Neural progenitor cell (in vitro differentiated cells): Measurements from ENCODE around the genes RRH, ALPK1, LARP7 and ANK2.

DNA sequence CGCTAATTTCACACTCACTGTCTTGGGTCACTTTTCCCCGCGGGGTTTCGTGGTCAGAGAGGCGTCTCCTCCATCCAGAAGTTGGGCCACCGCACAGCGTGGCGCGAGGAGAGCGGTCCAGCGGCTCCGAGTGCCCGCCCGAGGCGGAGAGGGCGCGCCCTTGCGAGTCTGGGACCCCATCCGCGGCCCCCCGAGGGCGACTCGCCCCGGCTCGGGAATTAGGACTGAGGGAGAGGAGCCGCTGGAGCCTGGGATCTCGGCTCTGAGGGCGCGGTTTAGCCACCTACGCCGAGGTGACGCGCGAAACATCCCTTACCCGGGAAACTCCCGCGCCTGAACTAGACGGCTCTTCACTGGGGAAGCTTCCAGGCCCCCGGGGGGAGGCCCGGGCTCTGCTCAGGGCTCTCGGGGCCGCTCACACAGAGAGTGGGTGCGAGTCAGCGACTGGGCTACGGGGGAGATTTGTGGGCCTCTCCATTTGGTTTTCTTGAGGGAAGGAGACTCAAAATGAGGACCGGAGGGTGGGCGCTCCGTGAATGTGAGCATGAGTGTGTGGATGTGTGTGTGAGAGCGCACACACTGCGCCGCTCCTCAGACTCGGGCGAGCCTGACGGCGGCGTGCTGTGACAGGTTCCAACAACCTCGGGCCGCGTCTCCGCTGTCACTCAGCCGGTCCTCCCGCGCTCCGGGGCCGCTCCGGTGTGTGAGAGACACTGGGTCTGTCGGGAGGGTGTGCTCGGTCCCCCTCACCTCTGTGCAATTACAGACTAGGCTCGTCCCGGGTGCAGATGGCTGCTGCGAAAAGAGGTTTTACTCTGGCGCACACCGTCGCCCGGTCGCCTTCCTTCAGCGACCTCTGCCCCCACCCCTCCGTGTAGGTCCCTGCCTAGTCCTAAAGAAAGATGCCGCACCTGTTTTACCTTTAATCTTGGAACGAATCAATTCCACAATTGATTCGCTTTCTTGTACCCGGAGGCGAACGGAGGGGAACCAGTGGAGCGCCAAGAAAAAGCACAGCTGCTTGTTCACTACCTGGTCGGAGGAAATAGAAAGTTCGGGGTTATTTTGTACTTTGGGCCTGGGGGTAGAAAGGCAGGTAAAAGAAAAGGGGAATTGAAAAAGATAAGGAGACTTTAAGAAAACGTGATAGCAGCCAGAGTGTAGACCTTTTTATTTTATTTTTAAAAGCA, 885 bp downstream of the NPNT start:
- RAMPAGE, long total RNA, result no peak

- RAMPAGE, long total RNA, result no peak
Observed at GRCh38 chr4:108730548-108731020, 32.3 kb downstream of the ETNPPL start.

DNA sequence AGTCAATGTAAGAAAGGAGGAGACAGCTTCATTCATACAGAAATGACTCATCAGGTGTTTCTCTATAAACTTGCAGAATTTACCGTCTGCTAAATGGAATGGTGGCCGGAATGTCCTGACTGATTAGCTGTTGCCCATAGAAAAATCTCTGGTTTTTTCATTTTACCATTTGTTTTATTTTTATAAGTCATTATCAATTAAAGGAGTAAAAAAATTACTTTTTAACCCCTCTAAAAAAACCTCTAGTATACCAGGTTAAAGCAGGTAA, 115.1 kb upstream of the ETNPPL start:
- RAMPAGE, long total RNA, result no peak

DNA sequence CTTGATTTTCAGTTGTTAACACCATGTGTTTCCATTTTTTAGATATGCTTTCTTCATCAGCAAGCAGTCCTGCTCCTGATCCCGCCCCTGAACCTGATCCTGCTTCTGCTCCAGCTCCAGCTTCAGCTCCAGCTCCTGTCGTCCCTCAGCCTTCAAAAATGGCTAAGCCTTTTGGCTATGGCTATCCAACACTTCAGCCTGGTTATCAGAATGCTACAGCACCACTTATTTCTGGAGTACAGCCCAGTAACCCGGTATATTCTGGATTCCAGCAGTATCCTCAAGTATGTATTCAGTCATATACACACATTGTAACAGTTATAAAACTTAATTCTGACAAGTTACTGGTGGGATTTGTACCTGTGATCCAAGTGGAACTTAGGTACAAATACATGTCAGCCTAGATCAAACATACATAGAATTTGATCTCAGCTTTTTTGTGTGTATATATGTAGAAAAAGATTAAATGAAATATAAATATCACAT, 61.0 kb downstream of the SEC24B start:
- RAMPAGE, long total RNA, result no peak

- RAMPAGE, long total RNA, result no peak
Observed at GRCh38 chr4:109721880-109722705, 7.8 kb downstream of the PLA2G12A start.

DNA sequence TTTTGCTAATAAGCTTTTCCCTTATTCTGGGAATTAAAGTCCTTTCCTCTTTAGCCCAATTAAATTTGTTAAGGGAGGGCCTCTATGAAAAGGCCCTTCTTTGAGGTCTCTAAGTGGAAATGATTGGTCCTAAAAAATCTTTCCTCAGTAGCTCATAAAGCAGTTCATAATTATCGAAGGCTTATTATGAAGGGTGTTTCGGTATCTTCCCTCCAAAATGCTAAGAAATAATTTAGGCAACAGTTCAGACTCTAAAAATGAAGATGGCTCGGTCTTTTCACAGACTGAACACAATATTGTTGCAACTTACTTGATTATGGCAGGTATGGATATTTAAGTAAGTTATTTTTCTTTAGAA, at the start of gene RRH:
RRH (plus strand) TSS at position 162 of the 358 bp plus-strand sequence.
- RAMPAGE, long total RNA, result no peak

DNA sequence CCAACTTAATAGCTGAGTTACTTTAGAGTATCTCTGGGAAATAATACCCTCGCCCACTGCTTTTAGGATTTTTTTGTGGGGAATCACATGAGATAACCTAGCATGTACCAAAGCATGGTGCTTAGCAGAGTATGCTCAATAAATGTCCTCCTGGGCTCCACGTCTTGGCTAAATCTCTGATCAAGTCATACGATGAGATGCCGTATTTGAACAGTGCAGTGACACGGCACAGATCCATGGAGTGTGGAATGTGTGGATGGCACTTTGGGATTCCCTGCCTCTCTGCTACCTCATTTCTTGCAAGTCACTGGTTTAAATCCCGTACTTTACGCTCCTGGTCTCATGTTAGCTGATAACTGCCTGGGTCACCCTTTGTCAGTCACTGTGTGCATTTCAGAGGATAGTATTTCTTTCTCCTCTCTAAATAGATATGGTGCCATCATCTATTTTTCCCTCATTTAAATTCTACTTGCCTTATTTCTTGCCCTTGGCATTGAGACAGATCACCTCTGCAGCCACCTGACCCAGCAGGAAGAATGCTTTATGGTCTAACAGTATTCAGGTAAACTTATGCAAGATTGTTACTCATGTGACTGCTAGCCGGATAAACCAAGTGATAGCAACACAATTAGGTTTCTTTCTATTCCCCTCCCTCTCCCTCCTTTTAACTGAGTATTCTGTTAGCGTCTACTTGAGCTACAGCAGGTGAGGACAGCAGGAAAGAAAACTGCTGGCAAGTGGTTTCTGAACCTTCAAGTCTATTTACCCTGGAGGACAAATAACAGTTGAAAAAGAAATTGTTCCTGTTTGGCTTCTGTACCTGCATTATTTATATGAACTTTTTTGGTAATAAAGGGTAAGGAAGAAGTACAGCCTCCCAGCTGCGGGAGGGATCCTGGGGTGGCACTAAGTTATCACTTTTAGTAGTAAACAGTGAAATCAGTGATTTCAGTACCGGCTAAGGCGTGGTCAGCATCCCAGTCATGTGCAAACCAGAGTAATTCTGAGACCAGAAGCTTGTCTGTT, 2.9 kb downstream of the EGF start:
- RAMPAGE, long total RNA, result no peak

- RAMPAGE, long total RNA, result no peak
Observed at GRCh38 chr4:109973139-109973596, 60.5 kb downstream of the EGF start.

GRCh38 chr4:110055009-110055590, 142.4 kb downstream of the EGF start:
- RAMPAGE, long total RNA, result no peak

GRCh38 chr4:110066010-110066214, 132.5 kb downstream of the ELOVL6 start:
- RAMPAGE, long total RNA, result no peak

DNA sequence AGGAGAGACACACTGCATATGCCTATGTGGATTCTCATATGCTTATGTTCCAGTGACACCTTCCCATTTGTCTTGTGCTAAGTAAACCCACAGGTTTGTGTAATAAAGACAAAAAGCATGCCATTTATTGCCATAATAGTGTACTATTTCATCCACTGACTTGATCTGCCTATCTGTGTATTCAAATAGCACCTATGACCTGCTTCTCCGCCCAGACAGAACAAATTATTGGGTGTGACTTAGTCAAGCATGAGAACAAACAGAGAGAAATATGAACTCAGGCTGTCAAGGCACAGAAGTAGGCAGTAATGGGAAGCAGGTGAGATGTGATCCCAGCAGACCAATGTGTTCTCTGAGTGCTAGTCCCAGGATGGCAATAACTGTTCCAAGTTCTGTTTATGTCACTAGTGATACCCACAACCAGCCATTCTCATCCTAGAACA, 25.4 kb downstream of the ELOVL6 start:
- RAMPAGE, long total RNA, result no peak

- RAMPAGE, long total RNA, result no peak
Observed at GRCh38 chr4:110198163-110198278, 394 bp downstream of the ELOVL6 start.

DNA sequence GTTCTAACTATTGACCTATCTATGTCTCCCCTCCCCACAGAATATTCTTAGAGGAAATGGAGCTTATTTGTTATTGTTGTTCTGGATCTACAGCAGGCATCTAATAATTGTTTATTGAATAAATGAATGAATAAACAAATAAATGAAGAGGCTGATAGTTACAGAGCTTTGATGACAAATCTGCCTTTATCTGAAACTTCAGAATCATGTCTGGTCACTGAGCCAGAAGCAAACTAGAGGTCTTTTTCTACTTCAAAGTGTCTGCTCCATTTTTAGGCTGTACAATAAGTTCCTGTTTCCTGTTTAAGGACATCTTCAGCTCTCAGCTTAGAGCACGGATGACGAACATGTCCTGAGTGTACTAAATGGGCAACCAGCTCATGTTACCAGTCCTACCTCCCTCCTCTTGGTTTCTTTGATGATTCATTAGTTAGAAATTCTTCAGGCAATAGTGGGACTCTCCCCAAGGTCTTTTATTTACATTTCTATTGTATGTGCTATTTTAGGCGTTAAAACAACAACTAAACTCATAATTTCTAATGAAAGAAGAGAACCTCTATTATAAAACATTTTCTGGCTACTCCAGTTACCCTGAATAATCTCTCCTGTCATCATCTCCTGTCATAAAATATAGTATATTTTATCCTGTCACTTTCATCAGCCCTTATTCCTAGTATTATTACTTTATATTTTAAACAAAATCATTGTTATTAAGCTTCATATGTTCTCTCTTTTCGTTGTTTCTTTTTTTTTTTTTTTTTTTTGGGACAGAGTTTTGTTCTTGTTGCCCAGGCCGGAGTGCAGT, 58.0 kb downstream of the ENPEP start:
- RAMPAGE, long total RNA, result no peak

DNA sequence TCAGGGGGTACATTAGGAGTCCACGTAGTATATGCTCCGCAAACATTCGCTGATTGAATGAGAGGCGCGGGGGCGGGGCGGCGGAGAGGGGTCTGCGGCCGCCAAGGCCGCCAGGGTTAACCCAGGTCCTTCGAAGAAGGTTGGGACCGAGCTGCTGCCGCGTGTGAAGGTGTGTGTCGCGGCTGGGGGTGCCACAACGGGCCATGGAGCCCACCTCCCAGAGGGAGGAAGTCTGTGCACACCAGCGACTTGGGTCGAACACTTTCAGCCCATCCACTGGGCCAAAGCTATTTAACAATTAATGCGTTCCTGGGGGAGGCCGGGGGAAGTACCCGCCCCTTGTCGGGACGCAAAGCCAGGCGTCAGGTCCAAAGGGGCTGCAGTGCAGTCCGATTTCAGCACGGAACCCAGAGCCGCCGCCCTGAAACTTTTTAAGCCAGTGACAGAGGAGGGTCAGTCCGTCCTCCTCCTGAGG, 6.5 kb upstream of the PITX2 start:
- RAMPAGE, long total RNA, result no peak

DNA sequence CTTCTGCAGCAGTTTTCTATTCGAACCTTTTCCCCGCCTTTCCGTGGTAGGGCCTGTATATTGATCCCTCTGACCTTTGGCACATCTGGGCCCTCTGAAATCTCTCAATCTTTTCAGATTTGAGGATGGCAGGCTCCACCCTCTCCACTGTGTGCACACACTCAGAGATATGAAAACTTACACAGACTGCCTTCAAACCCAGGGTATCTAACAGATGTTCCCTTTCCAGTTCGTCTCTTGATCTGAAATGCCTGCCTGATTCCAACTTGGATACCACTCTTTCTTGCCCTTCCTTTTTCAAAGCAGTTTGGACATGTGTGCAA, 19.0 kb upstream of the PITX2 start:
- RAMPAGE, long total RNA, result no peak

GRCh38 chr4:112284869-112285351, 794 bp downstream of the TIFA start:
- RAMPAGE, long total RNA, result no peak

DNA sequence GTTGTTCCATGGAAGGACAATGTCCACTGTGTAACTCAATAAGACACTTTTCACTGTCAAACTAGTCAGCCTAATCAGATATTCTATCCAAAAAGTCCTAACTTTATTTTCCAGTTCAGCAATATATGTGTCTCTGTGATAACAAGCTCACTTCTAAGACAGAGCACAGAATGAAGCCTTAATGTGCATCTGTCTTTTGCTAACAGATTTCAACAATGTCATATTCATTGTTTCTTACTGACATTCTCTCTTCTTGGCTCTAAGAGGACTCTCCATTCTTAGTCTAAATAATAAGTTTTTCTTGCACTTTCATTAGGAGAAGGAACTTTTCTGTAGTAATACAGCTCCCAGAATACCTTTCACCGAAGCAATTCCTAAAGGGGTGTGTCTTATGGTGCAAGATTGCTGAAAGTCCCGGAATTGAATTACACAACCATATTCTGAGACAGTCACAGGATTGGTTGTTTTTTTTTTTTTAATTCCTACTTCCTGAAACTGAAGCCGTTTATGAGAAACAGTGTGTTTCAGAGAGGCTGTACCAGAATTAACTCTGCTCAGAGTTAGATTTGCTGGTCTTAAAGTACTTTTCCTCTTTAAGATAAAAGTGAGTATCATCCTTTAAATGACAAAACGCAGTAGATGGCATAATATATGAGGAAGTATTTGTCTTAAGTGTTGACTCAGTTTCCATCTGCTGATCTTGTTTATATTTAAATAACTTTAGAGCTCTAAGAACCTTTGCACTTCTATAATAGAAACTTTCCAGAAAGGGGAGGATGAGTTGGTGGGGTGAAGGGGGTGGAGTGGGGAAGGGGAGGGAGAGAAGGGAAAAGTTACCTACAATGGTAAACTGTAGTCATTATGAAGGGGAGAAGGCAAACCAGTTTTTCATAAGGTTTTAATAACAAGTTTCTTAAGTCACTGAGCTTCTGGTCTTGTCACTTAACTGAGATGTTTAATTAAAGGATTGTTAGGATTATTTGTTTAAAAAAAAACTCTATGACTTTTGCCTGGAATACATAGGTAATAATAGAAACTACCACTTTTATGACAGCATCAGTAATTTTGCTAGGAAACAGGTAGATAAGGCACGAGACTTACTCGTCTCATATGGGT, at the start of gene ALPK1:
ALPK1 (plus strand) TSS at position 504 of the 1,116 bp plus-strand sequence.
- RAMPAGE, long total RNA, result no peak

DNA sequence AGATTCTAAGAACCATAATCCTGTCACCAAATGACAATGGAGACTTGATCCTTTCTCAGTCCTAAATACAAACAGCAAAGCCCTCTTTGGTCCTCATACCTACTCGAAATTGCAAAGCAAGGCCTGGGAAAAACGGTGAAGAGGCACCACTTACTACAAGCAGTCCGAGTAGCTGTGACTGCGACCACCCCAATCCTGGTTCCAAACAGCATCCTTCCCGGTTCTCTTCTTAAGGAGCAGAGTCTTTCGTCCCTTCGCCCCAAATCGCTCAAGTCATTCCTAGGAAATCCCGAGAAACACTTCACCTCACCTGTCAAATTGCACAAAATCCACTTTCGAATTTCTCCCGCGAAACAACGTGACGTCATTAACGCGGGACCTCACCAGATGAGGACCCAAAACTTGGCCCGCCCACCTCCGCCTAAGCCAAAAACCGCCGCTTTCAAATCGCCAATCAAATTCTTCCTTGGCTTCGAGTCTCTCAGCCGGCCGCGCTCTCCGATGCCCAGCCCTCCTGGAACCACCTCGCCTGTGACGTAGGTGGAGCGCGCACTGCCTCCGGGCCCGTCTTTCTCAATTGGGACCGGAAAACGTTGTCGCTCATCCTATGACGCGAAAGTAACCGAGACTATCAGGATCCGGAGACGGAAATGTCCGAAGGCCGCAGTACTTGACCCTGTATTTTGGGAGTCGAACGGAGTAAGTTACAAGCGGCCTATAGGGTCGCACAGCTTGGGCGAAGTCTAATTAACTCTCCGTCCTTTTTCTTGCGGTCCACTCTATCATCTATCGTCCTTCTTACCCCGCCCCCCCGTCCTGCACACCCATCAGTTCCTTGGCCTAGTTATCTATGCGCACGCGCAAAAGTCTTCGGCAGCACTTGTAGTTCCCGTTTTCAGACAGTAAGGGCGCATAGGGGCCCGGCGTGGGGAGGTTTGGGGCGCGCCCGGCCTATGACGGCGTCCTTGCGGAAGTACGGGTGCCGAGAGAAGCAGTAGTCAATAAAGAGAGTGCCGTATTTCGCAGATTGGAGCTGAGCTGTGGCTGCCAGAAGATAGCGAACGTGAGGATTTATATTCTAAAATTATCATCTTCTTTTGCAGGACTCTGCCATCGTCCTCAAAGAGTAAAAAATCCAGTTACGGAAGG, at the start of gene LARP7:
LARP7 (plus strand) TSS at position 603 of the 1,149 bp plus-strand sequence.
- RAMPAGE, long total RNA, result start-site peak on the plus strand centred at position 578 of the sequence, 127 bp wide, 307 and 949 reads in 2 replicates; start-site peak on the plus strand centred at position 979 of the sequence, 103 bp wide, 46 and 242 reads in 2 replicates

DNA sequence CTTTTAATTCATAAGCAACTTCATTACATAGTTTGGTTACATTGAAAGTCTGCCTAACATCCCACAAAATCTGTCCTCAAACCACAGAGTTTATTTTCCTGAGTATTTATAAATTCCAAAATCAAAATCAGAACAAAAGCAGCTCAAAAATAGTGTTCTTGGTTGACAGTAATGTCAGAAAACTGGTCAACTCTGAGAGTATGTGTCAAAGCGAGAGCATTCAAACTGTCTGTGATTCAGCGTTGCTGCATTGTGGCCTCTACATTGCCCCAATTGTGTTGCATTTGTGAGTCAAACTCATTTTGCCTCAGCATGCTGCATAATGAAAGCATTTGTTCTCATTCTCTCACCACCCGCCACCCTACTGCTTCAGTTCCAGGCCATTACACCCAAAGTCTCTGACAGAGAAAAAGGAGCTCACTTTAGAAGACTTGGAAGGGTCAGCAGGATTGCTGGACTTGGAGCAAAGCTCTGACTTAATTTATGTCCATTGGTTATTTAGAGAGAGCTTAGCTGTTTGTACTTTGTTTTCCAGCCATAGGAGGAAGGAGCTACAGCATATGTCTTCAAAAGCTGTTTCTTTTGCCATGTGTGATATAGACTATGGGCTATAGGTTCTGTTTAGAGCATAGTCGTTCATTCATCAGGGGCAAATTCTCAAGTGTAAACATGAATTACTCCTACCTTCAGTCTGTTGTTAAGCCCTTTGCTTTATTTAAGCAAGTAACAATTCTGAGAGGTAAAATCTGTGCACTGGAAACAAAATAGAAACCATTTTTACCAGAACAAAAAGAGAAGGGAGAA, 153.6 kb upstream of the ANK2 start:
- RAMPAGE, long total RNA, result no peak

- RAMPAGE, long total RNA, result no peak
Observed at GRCh38 chr4:113049348-113049975, at the start of gene ANK2. Gene ANK2, plus strand, starts transcription at chr4:113049653.